NB4 (cell line): ENCODE data around the genes RPGRIP1L and LPCAT2.

GRCh38 chr16:53080278-53081322, 25.8 kb downstream of the CHD9 start:
- RRBS, result no CpG with 5 or more reads among the region's 10 CpGs

DNA sequence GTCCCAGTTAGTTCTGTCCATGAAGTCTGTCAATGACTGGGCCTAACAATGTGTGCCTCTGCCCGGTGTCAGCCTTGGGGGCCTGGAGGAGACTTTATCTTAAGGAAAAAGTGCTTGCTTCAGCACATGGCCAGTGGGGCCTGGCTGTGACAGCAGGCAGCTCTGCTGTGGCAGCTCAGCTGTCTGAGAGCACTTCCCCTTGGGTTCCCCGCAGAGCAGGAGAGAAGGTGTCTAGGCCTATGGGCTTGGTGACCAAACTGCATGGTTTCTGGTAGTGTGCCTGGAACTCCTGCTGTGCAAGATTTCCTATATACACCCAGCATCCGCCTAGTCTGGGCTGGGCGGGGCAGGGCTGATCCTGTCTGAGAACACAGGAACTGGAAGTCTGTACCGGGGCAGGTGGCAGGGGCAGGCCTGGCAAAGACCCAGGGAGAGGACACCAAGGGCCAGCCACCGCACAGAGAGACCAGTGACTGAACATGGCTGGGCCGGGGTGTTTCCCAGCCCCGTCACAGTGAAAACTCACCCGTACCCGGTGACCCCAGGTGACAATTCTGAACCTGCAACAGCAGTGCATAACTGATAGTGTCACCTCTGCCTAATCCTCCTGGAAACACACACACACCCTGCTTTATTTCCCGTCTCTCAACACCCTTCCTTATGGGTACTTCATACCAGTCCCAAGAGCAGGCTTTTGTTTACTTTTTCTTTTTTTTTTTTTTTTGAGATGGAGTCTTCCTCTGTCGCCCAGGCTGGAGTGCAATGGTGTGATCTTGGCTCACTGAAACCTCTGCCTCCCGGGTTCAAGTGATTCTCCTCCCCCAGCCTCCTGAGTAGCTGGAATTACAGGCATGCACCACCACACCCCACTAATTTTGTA, 39.4 kb downstream of the CHD9 start:
- RRBS, result 8% methylated on average over 2 of the region's 13 CpGs

DNA sequence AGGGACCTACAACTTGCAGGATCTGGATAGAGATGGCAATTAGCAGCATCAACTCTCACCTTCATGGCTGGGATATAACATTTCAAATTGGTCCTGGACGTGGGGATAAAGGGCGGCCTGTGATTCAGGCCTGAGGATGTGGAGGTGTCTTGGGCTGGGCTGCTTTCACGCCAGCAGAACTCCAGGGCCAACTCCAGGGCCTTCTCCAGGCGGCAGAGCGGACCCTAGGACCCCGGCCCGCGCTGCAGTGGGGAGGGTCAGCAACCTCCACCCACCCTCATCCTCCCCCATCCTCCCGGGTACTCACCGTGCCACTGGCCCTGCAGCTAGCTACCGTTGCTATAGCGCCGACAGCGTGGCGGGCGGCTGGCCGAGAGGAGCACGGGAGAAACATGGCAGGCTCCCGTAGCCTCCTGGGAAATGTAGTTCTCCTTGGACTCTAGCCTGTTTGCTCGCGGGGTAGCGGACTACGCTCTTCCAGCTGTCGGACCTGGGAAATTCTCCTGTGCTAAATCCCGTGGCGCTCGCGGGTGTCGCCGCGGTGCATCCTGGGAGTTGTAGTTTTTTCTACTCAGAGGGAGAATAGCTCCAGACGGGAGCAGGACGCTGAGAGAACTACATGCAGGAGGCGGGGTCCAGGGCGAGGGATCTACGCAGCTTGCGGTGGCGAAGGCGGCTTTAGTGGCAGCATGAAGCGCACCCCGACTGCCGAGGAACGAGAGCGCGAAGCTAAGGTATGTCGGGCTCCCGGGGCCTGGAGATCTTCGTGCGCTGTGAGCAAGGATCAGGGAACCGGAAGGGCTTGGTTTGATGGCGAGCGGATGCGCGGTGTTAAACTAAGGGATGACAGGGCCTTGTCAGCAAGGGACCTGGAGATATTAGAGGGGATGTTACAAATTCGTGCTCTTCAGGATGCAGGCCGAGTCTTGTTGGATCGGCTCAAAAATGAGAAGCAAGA, at the start of gene RPGRIP1L:
Gene RPGRIP1L, minus strand, starts transcription at position 364 of the 958 bp plus-strand sequence.
- RRBS, result 1% methylated on average over 7 of the region's 57 CpGs

DNA sequence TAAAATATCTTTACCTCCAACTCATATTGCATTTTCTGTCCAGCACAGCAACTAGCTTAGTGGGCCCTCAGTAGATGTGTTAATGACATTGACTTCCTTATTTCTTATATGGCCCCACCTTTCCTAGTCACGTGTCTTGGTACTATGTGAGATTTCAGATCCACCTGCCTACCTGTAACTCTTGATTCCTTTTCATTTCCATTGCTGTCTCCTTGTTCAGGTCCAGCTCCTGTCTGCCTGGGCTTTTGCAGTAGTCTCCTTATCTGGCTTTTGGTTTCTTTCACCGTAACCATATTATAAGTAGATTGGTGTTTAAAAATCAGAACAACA, 71.2 kb downstream of the FTO start:
- RRBS, result no CpG with 5 or more reads among the region's 2 CpGs

DNA sequence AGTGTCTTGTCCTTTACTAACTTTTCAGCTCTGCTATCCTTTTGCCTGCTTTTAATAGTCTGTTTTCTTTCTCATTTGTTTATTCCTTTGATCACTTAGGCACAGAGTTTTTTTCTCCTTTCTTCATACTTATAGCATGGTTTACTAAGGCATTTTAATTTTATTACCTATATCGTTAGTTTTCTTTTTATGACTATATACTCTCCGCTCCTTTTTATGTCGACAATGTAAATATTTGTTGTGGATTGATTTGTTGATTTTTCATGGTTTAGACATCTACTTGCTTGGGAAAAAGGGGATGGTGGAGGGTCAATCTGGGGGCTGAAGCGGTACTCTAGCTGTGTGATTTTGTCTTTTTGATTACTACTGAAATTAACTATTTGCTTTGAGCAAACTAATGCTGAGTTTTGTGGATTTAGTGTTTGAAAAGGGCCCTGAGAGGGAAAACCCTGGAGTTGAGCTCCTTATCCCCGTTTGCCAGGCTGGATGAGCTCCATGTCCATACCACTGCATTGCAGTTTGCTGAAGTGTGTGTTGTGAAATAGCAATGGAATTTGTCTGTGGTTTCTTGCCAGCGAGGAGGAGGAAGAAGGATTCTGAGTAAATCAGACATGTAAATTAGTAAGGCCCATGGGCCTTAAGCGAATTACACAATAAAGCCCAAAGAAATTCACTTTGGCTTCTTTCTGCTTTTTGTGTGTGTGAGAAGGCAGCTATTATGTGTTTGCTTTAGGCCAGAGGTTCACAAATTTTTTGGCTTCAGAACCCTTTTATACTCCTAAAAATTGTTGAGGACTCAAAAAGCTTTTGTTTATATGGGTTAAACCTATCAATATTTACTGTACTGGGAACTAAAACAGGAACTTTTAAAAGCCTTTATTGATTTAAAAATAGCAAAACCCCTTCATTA, 72.0 kb downstream of the FTO start:
- RRBS, result no CpG with 5 or more reads among the region's 7 CpGs

DNA sequence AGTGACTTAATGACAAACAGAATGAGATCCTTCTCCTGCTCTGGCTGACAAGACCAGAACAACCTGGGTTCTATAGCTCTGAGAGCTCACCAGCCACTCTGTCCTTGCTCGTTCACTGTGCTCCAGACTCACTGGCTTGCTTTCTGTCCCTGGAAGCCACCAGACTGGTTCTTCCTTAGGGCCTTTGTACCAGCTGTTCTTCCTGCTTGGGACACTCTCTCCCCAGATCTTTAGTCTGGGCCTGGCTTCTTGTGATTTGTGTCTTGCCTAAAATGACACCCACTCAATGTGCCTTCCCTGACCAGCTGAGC, 76.1 kb downstream of the FTO start:
- RRBS, result no CpG with 5 or more reads among the region's 1 CpG

DNA sequence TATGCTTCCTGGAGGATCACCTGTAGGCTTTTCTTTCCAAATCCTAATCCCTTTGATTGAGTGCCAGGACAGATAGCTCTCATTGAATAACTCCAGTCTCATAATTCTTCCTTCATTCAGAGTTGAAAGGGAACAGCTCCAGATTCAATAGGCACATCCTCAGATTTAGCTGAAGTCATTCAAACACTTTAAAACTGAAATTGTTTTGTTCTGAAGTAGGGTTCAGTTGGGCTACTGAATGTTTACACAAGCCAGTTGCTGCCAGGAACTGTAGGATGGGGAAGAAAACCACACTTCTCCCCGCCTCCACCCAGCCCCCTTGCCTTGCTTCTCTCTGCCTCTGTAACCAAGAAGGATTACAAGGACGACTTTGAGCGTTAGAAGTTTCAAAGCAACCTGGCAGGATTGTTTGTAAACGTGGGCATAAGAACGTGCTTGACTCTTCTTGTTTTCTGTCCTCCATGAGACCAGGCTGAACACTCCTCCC, 287.8 kb downstream of the FTO start:
- RRBS, result no CpG with 5 or more reads among the region's 5 CpGs

DNA sequence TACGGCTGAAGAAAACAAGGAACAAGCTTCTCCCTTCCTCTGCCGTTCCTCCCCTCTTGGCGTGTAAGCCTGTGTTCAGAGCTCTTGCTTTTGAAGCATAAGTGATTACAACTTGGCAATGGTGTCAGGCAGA, 21.2 kb downstream of the IRX3 start:
- RRBS, result no CpG with 5 or more reads among the region's 3 CpGs

GRCh38 chr16:54266357-54267048, 20.1 kb downstream of the IRX3 start:
- RRBS, result no CpG with 5 or more reads among the region's 4 CpGs

GRCh38 chr16:54385046-54385427, 98.5 kb upstream of the IRX3 start:
- RRBS, result no CpG with 5 or more reads among the region's 3 CpGs

DNA sequence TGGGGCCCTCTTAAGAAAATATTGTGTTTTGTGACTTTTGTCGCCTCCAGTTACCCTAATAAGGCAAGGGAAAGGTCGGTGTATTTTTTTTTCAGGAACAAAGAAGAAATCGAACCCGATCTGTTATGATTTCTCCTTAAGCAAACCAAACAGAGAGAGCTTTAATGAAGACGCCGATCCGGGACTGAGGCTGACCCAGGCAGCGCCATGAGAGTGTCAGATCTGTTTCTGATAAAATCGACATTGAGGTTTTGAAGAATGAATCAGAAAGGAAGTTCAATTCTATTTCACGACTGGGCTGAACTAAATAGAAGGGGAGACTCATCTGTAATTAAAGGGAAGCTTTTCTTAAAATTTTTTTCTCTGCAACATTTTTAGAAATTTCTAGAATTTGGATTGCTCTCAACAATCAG, 144.7 kb upstream of the IRX3 start:
- RRBS, result no CpG with 5 or more reads among the region's 10 CpGs

DNA sequence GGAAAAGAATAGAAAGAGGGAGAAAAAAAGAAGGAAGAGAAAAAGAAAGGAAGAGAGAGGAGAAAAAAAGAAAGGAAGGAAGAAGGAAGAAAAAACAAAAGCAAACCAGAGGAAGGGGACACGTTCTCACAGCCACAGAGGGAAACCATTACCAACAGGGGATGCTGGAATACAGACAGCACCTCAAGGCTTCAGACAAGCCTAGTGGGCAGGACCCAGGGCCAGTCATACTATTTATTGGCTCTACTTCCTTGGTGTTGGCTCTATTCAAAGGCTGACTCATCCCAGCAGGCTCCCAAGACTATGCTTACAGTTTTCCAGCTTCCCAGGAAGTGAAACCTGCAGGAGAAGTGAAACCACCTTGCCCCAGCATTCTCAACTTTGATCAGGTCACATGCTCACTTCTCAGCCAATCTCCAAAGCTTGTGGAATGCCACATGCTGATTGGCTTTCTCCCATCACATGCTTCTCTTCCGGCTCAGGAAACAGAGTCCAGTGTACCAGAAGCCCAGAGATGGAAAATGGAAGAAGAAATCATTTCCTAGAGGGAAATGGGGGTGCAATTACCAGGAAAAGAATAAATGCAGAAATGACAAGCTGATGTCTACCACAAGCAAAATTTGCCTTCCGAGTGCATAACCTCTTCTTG, 273.3 kb upstream of the IRX5 start:
- RRBS, result no CpG with 5 or more reads among the region's 3 CpGs

DNA sequence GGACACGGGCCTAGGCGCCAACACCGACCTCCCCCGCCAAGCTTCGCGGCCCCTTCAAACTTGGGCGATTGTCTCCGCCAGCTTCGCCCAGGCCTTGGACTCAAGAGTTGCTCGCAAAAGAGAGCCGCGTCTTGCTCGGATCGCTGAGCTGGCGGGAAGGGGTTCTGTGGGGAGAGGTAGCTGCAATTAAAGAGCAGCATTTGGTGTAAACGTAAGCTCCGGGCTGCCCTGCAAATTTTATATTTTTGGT, 775 bp downstream of the IRX5 start:
- RRBS, result no CpG with 5 or more reads among the region's 17 CpGs

DNA sequence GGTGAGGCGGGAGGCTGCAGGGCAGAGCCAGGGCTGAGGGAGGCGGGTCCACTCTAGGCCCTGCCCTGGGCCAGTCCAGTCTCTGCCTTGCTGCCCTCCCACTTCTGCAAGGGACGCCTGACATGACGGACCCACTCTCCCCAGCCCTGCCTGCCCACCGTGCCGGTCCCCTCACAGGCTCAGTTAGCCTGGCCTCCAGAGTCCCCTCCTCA, 160.6 kb downstream of the IRX5 start:
- RRBS, result 97% methylated on average over 1 of the region's 6 CpGs

DNA sequence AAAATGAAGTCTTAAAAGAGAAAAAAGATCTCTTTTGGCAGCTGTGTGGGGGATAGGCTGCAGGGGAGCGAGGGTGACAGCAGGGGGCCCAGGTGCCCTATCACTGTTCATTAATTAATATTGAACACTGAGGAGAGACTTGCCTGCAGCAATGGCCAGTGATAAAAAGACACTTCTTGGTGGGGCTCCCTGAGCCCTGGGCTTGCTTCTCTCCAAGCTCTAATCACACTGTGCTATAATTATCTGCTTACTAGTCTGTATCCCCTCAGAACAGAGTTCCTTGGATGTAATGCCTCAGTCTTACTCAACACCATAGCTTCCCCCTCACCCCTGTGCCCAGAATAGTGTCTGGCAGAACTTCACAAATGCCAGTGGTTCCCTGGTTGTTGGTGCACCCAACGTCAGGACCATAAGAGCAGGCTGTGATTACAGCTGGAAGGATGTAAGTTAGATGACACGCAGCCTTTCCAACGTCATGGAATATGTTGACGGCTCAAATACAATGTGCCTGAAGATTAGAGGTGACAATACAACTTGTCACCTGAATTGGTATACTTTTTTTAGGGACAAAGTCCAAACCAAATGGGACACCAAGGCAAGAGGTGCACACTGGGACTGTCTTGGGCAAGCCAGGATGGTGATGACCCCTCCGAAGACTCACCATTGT, 51.9 kb upstream of the IRX6 start:
- RRBS, result no CpG with 5 or more reads among the region's 6 CpGs

DNA sequence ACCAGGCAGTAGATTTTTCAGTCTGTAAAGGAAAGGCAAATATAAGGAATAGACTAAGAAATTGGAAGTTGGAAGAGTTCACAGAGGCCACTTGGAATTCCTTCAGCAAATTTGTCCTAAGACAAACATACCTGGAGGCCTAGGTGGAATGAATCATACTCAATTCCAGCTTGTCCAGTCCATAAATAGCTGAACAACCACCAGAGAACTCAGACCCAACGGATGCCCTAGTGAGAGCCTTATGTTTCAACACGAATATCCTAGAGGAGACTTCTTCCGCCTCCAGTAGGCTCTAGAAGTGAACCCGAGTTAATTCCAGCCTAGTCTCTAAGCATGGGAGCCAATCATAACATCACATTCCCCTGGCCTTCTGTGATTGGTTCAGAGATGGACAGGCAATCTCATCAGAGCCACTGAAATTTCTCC, 62.9 kb downstream of the IRX6 start:
- RRBS, result no CpG with 5 or more reads among the region's 4 CpGs

- RRBS, result no CpG with 5 or more reads among the region's 5 CpGs
Observed at GRCh38 chr16:55391548-55391984, 67.6 kb downstream of the IRX6 start.

- RRBS, result no CpG with 5 or more reads among the region's 9 CpGs
Observed at GRCh38 chr16:55444489-55445252, 34.3 kb upstream of the MMP2 start.

- RRBS, result under 1% methylated on average over 16 of the region's 54 CpGs
Observed at GRCh38 chr16:55508760-55509527, at the start of gene LPCAT2. Gene LPCAT2 (plus strand): TSS chr16:55509072.

- RRBS, result no CpG with 5 or more reads among the region's 5 CpGs
Observed at GRCh38 chr16:55756936-55757427, 75.9 kb downstream of the CES1 start.